ENCODE data around the gene WWC2.

DNA sequence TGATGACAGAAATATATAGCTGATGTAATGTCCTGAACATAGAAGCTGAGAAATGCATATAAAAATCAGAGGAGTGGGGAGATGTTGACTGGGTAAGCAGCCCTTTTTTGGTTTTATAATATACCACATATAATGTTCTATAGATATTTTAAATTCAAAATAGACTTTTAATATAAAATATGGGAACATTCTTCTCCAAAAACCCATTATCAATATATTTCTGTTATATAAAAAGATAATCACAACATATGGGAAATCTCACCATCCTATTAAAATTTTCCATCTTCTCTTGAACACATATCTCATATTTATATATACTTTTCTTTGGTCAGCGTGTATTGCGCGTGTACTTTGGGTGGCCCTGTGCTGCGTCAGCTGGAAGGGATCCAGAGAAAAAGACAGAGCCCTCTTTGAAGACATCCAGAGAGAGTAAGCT lies 4.2 kb upstream of the HPGD start:
- RRBS: no CpG with 5 or more reads among the region's 4 CpGs

DNA sequence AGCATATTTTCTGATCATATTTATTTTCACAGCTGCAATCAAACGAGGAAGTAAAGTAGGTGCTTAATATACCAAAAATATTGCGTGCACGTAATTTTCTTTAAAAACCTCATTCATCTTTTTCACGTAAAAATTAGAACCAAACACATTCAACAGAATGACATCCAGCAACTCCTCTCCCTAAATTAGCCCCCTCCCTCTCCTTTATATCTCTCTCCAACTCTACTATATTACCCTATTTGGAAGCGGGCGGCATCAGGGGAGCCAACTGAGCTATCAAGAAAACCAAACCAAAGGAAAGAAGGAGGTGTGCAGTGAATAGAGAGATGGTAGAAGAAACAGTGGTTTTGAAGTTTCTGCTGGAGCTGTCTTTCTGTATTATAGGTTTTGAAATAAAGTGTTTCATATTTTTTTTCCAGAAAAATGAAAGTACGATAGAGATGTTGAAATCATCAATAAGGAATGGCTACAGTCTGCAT lies 94.3 kb upstream of the WDR17 start:
- RRBS: no CpG with 5 or more reads among the region's 7 CpGs

GRCh38 chr4:176333170-176333728 lies 13.5 kb downstream of the SPCS3 start:
- RRBS: no CpG with 5 or more reads among the region's 7 CpGs

GRCh38 chr4:176788872-176789357 lies 3.8 kb downstream of the VEGFC start:
- RRBS: no CpG with 5 or more reads among the region's 7 CpGs

GRCh38 chr4:177907607-177908200 lies 465.5 kb upstream of the AGA start:
- RRBS: no CpG with 5 or more reads among the region's 7 CpGs

- RRBS: no CpG with 5 or more reads among the region's 4 CpGs
These were observed 880.6 kb upstream of the AGA start for GRCh38 chr4:178322880-178323222.

- RRBS: no CpG with 5 or more reads among the region's 6 CpGs
These were observed 158.2 kb upstream of the TENM3 start for GRCh38 chr4:182084866-182085570.

DNA sequence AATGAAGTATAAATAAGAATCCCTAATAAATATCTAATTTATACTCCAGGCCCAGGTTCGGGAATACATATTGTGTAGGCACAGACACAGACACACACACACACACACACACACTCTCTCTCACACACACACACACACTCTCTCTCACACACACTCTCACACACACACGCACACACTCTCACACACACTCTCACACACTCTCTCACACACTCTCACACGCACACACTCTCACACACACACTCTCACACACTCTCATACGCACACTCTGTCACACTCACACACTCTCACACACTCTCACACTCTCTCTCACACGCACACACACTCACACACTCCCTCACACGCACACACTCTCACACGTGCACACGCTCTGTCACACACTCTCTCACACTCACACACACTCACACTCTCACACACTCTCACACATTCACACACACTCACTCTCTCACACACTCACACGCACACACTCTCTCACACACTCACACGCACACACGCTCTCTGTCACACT lies 42.9 kb upstream of the DCTD start:
- RRBS: no CpG with 5 or more reads among the region's 11 CpGs

DNA sequence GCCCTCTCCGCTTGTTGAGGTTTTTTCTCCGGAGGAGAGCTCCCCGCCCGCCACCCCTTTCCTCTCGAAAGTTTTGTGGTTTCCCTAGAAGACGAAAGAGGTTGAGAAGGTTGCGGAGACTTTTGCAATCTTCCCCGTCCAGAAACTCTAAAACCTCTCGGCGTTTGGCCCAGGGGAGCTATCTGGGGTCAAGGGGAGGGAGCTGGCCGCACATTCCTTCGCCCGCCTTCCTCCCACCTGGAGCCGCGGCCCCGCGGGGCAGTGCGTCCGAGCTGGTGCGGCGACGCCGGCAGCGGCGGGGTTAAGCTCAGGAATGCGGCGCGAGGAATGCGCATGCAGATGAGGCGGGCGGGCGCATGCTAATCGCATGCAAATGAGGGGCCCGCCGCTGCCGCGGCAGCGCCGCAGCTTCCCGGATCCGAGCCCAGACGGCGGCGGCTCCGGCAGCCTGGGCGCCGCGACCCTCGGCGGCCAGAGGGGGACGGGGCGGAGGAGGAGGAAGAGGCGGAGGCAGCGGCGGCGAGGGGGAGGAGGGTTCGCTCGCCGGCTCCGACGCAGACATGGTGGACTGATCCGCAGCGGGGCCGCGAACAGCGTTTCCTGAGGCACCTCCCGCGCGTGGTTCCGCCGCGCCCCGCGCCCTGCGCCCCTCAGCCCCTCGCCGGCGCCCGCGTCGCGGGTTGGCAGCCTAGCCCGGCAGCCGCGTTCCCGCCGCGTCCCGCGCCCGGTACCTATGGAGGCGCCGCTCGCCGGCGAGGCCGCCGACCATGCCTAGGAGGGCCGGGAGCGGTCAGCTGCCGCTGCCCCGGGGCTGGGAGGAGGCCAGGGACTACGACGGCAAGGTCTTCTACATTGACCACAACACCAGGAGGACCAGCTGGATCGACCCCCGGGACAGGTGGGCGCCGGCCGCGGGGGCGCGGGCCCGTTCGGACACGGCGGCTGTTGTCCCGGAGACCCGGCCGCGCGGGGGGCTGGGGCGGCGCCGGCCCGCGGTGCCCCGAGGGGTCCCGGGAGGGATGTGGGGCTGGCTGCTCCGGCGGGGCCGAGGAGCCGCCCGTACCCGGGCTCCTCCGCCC lies at the start of gene WWC2:
Gene WWC2, plus strand, starts transcription at position 533 of the 1,079 bp plus-strand sequence.
- RRBS: 1% methylated on average over 29 of the region's 135 CpGs

DNA sequence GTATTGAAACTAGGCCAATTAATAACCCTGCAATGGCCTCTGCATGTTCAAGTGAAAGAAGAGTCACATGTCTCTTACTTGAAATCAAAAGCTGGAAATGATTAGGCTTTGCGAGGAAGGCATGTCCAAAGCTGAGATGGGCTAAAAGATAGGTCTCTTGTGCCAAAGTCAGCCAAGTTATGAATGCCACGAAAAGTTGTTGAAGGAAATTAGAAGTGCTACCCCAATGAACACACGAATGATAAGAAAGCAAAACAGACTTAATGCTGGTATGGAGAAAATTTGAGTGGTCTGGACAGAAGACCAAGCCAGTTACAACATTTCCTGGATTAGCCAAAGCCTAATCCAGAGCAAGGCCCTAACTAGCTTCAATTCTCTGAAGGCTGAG lies 5.9 kb upstream of the STOX2 start:
- RRBS: no CpG with 5 or more reads among the region's 3 CpGs

- RRBS: no CpG with 5 or more reads among the region's 11 CpGs
These were observed 83.0 kb downstream of the STOX2 start for GRCh38 chr4:183987992-183988576.

GRCh38 chr4:184028476-184029221 lies 123.5 kb downstream of the STOX2 start:
- RRBS: no CpG with 5 or more reads among the region's 19 CpGs

DNA sequence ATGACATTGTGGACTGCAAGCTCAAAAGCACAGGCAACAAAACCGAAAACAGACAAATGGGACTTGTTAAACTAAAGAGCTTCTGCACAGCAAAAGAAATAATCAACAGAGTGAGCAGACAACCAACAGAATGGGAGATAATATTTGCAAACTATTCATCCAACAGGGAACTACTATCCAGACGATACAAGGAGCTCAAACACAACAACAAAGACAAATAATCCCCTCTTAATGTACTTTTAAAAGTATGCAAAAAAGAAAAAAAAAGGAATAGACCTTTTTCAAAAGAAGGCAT lies 66.9 kb upstream of the ENPP6 start:
- RRBS: no CpG with 5 or more reads among the region's 2 CpGs

DNA sequence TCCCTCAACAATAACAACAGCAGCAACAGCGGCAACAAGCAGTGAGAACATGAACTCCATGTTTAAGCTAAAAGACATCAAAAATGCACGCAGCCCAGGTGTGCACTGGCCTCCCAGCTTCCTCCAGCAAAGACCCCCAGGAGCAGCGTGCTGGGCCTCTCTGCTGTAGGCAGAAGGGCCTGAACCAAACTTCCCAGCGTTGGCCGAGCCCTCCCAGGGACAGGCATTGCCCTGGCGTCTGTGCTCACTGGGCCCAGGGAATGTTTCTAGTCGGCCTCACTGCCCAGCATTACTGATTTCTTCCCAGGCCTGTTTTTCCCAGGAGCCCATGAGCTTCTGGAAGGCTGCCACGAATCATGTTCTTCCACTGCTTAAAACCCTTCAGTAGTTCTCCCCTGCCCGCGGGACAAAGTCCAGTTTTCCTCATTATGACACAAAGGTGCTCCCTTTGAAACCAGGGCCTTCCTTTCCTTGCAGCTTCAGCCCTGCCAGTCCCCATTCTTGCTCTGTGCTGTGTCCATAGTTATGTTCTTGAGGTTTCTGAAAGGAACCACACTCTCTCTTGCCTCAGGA lies 93.3 kb upstream of the ENPP6 start:
- RRBS: no CpG with 5 or more reads among the region's 10 CpGs

DNA sequence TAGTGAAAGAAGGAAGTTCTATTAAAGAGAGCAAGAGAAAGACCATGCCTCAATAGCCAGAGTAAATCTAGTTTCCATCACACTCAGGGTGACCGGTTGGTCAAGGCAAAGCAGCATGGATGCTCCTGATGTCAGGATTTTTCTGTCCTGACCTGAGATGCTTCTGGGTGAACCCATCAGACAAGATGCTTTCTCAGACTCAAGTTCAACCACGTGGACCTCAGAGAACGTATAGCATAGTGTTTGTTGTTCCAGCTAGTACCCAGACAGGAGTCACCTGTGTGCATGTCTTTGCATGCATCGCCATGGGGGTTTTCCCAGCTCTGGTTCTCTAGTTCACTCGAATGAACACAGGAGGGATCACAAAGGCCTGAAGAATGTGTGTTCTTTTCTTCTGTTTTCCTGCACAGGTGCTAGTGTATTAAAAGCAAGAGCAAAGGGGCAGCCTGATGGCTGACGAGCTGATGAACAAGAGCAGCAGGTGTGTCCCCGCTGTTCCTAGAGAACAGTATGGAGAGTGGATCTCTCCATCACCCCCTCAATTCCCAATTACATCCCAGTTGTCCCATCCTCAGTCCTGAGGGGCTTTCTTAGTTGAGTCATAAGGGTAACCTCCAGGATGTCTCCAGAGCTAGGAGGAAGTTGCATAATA lies 110.5 kb upstream of the ENPP6 start:
- RRBS: no CpG with 5 or more reads among the region's 7 CpGs

- RRBS: no CpG with 5 or more reads among the region's 16 CpGs
These were observed 115.8 kb upstream of the ENPP6 start for GRCh38 chr4:184333421-184333885.

- RRBS: no CpG with 5 or more reads among the region's 1 CpG
These were observed 121.7 kb upstream of the ENPP6 start for GRCh38 chr4:184339387-184339766.

DNA sequence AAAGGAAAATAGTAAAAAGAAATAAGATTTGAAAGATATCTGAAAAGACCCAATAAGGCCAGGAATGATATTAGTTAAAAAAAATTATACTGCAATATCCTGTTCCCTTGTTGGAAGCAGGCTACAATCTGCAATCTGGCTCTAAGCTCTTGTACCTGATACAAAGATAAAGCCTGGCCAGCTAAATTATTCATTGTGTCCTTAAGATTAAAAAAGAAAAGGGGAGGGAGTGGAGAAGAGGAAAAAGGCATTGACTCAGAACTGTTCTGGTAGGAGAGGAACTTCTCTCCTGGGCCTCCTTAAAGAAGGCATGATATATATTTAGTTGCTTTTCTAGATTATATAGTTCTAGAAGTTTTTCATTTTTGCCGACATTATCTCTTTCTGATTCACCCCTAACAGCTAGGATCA lies 46.7 kb downstream of the IRF2 start:
- RRBS: no CpG with 5 or more reads among the region's 1 CpG

DNA sequence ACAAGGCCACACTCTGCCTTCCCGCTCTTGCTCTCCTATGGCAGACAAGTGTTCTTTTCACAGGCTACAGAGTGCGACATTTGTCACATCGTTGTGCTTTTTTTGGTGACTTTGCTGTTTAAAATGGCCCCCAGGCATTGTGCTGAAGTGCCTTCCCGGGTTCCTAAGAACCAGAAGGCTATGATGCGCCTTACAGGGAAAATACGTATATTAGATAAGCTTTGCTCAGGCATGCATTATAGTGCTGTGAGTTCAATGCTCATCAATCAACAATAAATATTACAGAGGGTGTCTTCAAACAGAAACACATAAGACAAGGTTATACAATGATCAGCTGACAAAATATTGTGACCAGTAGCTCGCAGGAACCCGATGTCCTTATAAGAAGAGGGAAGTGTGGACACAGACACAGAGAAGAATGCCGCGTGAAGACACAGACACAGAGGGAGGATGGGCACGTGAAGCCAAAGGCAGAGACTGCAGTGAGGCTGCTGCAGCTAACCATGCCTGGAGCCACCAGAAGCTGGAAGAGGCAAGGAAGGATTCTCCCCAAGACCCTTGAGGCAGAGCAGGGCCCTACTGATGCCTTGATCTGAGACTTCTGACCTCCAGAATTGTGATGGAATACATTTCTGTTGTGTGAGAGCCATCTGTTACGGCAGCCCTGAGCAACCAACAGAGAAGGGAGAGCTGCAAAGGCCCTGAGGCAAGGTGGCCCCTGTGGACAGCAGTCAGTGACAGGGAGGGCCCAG lies 41.9 kb downstream of the IRF2 start:
- RRBS: no CpG with 5 or more reads among the region's 12 CpGs